Mesangial cell (primary cell): Measurements from ENCODE around the genes SDAD1 and SHROOM3.

DNA sequence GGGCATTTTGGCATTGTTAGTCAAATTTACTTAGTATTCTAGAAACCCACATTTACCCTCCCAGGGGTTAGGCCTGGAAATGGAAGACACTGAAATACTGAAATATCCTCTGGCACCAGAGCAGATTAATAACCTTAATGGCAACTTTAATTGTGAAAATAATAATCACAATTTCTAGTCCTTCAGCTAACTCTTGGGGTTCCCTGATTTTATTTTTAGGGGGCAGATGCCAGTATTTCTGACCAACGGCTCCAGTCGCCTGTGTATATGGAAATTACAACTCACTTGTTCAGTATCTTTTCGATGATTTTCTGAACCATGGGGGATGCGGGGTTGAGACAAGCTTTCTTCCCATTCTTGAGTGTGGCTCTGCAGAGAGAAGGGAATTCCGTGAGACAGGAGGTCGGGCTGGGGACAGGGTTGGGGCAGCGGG, 665 bp downstream of the CXCL3 start:
- RAMPAGE, long total RNA: no peak

- RAMPAGE, long total RNA: no peak
Observed at GRCh38 chr4:74096313-74096625, 2.7 kb downstream of the CXCL2 start.

GRCh38 chr4:74099358-74099544, 256 bp upstream of the CXCL2 start:
- RAMPAGE, long total RNA: no peak

DNA sequence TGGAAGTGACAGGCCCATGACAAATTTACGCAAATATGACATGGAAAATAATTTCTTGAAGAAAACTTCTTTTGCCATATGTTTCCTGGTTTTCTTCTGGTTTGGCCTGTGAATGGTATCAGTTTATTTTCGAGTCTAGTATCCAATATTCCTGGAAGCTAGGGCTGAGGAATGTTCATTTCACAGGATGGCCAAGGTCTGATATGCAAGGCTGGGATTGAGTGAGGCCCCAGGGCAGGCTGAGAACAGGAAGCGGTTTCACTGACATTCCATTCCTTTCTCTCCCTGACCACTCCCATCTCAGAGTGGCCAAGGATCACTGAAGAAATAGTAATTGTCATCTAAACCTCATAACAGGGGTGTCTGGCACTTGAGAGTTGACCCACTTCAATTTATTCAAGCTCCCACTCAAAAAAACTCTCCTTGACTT, 10.5 kb upstream of the CXCL2 start:
- RAMPAGE, long total RNA: no peak

- RAMPAGE, long total RNA: no peak
Observed at GRCh38 chr4:74116834-74117602, 18.0 kb upstream of the CXCL2 start.

- RAMPAGE, long total RNA: no peak
Observed at GRCh38 chr4:74161262-74161962, 3.5 kb downstream of the MTHFD2L start.

DNA sequence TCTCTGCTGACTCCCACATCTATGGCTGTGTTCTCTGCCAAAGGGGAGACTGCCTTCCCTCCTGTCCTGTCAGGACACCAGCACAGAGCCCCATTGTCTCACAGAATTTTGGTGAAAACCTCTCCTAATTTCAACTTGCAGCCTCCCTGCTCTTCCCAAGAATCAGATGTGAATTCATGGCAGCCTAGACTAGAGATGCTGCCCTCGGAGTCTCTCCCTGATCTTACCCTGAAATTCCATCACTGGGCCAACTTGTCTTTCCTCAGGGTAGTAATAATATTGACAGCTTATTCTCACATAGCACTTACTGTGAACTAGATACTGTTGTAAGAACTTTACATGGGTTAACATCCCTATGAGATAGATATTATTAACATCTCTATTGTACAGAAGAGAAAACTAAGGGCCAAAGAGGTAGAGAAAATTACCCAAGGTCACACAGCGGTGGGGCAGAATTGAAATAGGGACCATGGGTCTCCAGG, 118.8 kb downstream of the PARM1 start:
- RAMPAGE, long total RNA: no peak

DNA sequence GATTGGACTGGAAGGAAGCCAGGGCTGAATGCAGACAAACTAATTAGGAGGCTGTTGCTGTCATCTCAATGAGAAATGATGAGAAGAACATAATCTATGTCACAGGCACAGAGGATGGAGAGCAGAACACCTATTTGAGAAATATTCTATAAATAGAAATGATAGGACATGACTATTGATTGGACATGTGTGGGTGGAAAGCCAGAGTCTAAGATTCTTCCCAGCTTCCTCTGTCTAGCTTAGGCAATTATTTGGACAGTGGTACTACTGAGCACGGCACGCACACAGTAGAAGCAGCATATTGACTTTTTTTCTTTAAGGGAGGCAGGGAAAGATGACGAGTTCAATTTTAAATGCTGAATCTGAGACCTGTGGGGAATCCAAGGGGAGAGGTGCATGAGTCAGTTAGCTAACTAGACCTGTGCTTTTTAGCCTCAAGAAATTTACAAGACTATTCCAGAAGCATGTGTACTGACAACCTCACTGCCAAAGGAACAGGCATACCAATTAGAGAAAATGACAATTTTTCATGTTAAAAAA, 941 bp upstream of the USO1 start:
- RAMPAGE, long total RNA: no peak

DNA sequence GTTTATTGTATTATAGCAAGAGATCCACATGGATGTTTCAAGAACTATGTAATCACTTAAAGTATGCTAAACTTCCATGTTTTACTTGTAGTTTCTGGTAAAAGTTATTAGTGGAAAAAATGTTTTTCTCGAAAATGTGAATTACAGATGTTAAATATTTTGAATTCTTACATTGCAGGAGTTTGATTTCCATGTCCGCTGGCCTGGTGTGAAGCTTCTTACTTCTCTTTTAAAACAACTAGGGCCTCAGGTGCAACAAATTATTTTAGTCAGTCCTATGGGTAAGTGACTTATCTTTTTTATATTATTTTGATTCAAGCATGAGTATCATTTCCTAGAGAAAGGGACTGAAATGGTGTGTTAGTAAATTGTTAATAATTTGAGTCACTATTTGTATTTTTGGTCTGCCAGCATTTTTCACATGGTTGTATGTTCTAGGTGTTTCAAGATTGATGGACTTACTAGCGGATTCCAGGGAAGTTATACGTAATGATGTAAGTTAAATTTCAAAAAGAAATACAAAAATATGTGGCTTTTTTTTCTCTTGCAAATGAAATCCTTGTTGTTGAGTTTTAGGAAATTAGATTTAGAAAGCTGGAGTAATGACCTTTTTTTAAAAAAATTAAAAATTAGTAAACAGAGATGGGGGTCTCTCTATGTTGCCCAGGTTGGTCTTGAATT, 46.4 kb downstream of the USO1 start:
- RAMPAGE, long total RNA: no peak

DNA sequence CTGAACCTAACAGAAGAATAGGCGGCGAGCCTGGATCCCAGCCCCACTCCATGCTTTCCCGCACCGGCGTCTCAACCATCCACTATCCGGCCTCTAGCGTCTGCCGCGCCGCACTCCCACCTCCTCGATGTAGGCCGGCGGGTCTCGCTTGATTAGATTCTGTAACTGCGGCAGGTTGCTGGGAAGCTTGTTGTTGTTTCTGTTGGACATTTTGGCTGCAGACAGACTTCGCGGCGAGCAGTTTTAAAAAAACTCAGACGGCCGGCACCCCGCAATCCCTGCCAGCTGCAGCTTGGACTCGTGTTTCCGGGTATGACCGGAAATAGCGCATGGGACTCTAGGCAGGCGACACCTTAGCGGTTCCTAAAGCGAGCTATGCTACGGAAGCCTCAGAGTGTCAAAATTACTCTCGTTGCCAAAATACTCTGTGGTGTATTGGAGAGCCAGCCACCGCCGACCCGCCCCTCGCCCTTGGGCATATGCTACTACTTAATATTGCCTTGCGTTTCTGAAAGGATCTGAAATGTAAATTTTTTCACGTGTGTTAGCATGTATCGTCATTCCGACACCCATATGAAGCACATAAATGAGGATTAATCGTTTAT, at the start of gene SDAD1:
Gene SDAD1 (minus strand): TSS at position 314 of the 605 bp plus-strand sequence.
- RAMPAGE, long total RNA: start-site peak on the minus strand centred at position 293 of the sequence, 15 bp wide, 136 reads

GRCh38 chr4:76011475-76012523, 4.5 kb upstream of the CXCL9 start:
- RAMPAGE, long total RNA: no peak

DNA sequence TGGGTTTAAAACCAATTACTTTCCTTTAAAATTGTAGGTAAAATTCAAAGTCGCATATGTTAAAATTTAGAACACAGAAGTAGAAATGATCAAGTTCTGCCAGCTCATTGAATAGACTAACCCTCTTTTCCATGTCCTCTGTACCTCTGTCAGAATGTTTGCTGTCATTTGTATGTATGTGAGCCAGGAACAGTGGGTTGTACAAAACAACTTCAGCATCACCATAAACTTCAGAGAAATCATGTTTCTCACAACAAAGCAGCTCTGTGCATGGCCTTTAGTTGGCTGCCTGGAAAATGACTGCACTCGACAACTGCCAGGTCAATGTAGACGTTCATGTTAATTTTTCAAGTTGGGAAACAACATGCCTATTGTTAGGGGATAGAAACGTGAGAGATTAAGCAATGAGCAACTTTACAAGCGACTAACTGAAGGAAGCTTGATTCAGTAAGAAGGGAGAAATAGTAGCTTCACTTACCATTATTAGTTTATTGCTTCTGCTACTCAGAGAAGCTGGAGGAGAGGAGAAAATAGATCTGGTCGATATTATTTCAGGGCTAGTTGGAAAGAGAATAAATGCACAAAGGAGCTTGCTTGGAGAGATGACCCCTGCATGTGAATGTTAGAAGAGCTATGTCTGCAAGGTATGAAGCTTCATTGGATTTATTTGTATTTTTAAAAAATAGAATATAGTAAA, 17.9 kb upstream of the CXCL11 start:
- RAMPAGE, long total RNA: no peak

GRCh38 chr4:76087250-76087522, 12.7 kb downstream of the ART3 start:
- RAMPAGE, long total RNA: no peak

GRCh38 chr4:76303054-76303539, 3.4 kb upstream of the STBD1 start:
- RAMPAGE, long total RNA: no peak

DNA sequence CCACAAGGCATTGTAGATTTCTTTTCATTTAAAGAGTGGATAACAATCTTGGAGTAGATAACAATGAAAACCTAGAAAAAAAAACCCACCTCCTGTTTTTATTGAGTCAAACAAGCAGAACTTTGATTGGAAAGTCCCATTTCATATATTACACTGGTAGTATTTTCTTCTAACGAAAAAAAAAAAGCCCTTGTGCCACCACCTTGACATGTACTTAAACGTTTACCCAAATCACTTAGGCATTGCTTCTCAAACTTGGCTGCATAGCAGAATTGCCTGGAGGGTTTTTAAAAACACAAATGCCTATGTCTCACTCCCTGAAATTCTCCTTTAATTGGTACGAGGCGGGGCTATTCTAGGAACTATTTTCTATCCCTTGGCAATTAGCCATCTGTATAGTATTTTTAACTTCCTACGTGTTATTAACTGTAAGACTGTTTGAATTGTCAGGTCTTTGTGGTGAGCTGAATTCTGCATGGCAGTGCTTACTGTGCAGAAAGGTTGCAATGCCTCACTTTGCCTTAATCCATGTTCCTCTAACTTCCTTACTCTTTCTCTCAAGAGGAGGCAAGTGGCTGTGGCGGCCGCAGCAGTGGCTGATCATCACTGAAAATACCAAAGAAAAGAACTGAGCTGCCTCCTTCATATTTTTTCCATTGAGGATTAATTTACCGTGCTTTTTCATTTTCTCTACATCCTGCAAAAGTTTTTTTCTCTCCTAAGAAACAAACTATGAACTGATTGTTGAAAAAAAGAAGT, at the start of gene SHROOM3:
Gene SHROOM3 (plus strand): TSS at position 548 of the 759 bp plus-strand sequence.
- RAMPAGE, long total RNA: no peak

- RAMPAGE, long total RNA: no peak
Observed at GRCh38 chr4:76486816-76487258, 51.8 kb downstream of the SHROOM3 start.

GRCh38 chr4:76569326-76569620, 134.2 kb downstream of the SHROOM3 start:
- RAMPAGE, long total RNA: no peak

DNA sequence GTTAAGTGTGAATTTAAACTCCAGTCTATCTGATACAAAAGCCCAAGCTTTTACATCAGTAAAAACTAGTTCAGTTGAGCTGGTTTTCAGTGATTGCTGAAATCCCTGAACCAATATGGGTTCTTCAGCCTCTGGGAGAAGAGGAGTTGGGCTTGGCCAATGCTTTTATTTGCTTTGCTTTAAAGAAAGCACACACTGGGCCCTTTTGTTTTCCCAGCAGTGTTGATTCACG, 136.1 kb downstream of the SHROOM3 start:
- RAMPAGE, long total RNA: no peak

DNA sequence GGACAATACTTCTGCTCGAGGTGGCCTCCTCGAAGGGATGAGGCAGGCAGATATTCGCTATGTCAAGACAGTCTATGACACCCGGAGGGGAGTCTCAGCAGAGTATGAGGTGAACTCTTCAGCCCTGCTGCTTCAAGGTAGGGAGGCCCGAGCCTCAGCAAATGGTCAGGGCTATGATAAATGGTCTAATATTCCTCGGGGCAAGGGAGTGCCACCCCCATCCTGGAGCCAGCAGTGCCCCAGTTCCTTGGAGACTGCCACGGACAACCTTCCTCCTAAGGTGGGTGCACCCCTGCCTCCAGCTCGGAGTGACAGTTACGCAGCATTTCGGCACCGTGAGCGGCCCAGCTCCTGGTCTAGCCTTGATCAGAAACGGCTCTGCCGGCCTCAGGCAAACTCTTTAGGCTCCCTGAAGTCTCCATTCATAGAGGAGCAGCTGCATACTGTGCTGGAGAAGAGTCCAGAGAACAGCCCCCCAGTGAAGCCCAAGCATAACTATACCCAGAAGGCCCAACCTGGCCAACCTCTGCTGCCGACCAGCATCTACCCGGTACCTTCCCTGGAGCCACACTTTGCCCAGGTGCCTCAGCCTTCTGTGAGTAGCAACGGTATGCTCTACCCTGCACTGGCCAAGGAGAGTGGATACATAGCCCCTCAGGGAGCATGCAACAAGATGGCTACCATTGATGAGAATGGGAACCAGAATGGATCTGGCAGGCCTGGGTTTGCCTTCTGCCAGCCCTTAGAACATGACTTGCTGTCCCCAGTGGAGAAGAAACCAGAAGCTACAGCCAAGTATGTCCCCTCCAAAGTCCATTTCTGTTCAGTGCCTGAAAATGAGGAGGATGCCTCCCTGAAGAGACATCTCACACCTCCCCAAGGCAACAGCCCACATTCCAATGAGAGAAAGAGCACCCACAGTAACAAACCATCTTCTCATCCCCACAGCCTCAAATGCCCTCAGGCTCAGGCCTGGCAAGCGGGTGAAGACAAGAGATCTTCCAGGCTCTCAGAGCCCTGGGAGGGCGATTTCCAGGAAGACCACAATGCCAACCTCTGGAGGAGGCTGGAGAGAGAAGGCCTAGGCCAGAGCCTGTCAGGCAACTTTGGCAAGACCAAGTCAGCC, 158.6 kb downstream of the SOWAHB start:
- RAMPAGE, long total RNA: no peak

DNA sequence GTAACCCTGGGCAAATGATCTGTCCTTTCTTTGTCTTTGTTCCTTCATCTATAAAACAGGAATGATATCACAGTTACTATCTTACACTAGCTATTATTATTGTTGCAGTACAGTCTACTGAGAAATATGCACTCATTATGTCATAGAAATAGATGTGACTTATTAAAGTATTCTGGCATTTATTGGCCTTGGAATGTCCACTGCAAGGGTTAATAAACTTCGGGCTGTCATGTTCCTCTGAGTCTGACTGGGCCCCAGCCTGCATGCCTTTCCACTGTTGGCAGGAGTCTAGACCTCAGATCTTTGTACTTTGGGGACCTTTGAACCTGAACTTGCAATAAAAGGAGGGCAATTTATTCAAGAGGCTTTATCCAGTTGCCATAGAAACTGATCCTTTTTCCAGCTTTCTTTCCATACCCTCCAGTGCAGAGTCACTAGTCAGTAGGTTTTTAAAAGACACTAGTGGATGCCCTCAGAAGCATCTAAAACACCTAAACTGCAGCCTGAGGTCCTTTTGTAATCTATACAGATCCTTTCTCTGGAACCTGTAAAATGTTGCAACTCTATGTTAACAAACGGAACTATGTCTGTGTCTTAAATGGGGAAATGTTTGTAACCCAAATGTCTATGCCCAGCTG, 41.7 kb downstream of the SOWAHB start:
- RAMPAGE, long total RNA: no peak